H7 (cell line): ENCODE results near the gene ELF2.

DNA sequence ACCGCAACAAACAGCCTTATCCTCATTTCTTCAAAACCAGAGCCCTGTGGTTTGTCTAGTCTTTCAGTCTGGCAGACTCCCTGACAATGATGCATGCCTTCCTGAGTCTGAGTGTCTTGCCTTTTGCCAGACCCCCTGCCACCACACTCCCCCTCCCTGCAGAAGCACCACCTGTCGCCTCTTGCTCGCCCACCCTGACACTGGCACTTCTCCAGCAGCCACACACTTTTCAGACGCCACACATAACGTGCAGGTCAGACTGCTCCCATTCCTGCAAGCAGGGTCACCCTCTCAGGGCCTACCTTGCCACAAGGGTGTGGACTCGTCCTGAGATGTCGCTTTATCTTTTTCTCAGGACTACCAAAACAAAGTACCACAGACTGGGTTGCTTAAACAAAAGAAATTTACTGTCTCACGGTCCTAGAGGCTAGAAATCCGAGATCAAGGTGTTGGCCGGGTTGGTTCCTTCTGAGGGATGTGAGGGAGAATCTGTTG, 349.1 kb upstream of the NOCT start:
- RAMPAGE, long total RNA = no peak

DNA sequence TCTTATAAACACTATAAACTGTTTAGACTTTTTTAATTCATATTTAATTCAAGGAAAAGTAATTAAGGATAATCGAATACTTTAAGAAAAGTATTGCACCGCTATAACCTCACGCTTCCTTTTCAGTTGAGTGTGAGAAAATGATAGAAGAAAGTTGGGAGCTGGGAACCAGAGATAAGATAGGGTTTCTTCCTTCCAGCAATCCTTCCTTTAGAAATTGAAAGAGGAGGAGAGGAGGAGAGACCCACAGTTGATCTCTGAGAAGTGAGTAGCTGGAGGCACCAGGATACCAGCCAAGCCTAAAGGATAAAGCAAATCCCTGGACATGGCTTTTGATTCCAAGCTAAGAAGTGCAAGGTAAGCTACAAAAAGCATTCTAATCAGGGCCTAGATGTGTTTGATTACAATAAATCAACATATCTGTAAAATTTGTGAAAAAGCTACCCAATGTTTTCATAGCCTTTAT, 242.2 kb upstream of the NOCT start:
- RAMPAGE, long total RNA = no peak

DNA sequence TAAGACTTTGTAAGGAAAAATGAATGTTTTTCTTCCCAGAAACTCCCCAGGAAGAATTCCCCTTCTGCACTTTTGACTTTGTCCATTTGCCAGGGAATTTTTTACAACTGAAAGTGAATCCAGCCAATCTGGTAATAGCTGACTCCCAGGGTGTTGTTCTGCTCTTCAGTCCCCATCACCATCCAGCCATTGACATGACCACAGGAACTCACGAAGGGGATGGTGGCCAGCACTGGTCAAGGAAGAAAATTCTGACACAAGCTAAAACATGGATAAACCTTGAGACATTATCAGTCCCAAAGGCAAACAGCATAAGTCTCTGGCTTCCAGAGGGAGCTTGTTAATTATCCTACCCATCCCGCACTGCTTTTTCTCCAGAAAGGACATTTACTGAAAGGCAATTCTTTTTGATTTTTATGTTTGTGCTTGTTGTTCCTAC, 61.4 kb upstream of the NOCT start:
- RAMPAGE, long total RNA = no peak

- RAMPAGE, long total RNA = no peak
Observed at GRCh38 chr4:138977519-138977921, 38.1 kb upstream of the NOCT start.

GRCh38 chr4:139049305-139049635, 33.7 kb downstream of the NOCT start:
- RAMPAGE, long total RNA = no peak

DNA sequence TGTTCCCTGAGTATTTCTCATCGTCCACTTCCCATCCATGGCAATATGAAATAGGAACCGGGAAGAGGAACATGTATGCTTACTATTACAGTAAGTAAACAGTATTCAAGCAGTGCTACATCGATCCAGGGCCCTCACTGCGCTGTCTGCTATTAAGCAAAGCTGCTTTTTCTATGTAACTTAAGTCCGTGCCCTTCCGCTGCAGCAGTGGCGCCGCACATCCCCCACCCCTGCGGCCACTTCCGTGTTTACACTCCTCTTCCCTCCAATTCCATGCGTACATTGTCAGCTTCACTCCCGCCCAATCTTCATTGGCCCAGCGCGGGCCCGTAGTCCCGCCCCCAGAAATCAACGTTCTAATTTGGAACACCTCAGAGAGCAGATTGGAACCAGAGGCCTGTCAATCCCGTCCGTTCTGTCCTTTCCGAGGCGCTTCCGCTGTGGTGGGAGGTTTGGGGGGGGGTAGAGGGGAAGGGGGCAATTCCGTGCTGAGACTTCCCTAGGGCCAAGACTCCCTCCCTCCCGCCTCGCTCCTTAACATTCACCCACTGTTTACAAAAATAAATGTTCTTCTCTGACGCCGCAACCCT, 67.2 kb downstream of the NOCT start:
- RAMPAGE, long total RNA = no peak

DNA sequence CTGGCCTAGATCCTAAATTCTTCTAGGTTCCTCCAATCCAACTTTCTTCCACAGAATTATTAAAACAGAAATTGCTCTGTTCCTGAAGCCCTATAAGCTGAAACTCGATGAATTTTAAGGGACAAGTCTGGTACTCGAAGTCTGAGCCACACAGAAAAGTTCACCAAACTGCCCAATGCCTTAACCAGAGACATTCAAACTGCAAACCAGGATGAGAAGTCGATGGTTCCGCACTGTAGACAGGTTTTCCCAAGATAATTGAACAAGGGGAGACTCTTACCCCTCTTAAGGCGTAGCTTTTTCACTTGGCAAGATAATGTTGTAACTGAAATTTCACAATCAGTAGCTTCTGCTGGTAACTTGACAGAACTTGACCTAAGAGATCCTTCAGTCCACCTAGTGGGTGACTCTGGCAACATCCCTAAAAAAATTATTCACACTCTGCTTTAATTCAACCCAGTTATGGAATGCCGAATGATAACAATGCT, 9.4 kb downstream of the ELF2 start:
- RAMPAGE, long total RNA = no peak

DNA sequence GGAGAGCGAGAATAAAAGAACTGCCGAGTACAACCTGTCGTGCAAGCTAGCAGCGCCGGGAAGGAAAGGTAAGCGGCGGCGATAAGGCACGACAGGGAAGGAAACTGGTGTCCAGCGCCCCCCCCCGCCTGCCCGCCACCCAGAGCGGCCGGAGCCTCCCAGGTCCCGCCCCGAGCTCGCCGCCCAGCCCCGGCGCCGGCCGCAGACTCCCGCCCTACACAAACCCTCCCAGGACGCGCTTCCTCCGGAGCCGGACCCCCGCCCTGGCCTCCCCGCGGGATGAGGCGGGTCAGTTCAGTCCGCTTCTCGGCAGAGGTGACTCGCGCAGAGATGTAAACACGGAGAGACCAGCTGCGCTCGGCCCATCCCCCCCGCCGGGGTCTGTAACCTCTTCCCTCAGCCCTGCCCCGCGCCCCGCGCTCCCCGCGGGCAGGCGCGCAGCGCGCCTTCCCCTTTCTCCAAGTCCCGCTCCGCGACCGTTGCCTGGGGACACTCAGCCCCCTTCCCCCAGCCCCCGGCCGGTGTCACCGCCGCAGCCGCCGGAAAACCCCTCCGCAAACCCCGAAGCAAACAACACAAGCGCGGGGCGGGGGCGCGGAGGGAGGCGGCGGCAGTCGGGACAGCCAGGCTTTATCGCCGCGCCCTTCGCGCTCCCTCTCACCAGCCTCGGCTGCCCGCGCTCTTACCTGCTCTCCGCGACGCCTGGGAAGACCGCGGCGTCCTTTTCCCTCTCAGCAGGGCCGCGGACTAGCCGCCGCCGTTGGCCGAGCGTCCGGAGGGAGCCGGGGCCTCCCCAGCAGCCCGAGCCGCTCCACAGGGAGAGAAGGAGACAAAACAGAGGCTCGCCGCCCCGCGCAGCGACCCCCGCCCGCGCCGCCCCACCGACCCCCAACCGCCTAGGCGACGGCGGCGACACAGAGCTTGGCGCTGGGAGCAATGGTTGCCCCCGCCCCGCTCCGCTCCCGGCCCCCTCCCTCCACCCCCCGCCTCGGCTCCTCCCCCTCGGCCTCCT, at the start of gene ELF2:
ELF2 (minus strand) TSS at position 938 of the 1,012 bp plus-strand sequence.
- RAMPAGE, long total RNA = no peak

DNA sequence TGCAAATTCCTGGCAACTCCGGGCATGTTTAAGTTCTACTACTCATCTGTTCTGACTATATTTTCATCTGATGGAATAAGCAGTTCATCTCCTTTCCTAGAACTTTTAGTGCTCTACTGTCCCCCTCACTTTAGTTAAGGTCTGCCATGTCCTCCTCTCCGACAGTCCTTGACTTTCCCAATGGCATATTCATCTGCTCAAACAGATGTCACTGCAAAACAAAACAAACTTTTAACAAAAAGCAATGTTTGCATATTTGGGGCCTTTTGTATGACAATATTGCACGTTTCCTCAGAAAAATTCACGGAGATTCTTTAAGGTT, 1.2 kb upstream of the RAB33B start:
- RAMPAGE, long total RNA = no peak

DNA sequence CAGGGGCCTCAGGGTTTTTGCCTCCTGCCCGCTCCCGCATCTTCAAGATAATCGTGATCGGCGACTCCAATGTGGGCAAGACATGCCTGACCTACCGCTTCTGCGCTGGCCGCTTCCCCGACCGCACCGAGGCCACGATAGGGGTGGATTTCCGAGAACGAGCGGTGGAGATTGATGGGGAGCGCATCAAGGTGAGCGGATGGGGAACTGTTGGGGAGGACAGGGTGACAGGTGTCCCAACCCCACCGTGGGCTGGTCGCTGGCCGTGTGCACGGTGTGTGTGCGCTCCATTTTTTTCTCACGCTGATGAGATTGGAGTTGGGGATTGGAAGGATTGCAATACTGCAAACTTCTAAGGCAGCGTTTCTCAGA, 319 bp downstream of the RAB33B start:
- RAMPAGE, long total RNA = no peak

- RAMPAGE, long total RNA = no peak
Observed at GRCh38 chr4:139717397-139717841, 51.8 kb downstream of the MGST2 start.

GRCh38 chr4:140032703-140033402, 121.1 kb downstream of the MAML3 start:
- RAMPAGE, long total RNA = no peak

DNA sequence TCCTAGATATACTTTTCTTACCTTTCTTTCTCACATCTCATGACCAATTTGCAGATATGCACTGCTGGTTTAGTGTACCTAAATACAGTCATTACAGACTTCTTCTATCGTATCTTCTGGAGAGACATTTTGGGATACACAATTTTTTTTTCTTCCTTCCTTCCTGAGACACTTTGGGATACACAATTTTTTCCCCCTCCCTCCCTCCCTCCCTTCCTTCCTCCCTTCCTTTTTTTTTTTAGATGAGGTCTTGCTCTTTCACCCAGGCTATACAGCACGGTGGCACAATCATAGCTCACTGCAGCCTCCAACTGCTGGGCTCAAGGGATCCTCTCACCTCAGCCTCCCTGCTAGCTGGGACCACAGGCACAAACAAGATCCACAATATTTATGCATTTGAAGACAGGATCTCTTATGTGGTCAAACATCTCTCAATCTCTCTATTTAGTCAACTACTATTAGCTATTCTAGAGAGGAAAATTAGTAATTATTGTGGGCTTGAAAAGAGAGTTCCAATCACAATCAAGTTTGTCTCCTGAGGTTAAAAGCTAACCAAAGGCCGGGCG, 34.5 kb downstream of the MAML3 start:
- RAMPAGE, long total RNA = no peak

DNA sequence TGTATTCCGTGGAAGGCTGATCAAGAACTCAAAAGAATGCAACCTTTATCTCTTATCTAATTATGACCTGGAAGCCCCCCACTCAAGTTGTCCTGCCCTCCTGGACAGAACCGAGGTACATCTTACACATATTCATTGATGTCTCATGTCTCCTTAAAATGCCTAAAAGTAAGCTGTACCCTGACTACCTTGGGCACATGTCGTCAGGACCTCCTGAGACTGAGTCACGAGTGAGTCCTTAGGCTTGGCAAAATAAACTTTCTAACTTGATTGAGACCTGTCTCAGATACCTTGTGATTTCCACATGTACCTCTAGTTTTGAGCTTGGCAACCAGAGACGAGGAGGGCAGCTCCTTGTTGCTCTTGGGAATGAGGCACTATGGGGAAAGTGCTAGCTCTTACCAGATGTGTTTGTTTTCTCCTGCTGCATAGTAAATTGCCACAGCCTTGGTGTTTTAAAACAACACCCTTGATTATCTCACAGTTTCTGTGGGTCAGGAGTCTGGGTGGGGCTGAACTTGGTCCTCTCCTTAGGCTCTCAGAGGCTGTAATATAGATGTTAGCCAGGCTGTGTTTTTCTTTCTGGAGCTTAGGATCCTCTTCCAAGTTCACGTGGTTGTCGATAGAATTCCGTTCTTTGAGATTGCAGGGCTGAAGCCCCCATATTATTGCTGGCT, 59.1 kb upstream of the MAML3 start:
- RAMPAGE, long total RNA = no peak

DNA sequence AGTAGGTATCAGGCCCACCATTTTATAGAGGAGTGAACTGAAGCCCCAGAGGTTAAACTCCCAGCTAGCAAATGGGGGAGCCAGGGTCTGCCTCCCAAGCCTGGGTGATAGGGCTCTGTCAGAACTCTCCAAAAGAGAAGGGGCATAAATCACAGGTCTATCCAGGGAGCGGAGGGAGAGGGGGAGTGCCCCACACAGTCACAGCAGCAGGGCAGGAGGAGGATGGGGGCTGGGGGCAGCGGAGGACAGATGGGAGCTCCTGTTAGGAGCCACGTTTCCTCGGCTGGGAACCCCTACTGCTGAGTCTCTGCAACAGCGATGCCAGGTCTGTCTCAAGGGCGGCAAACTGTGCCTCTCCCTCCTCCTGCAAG, 98.0 kb upstream of the MAML3 start:
- RAMPAGE, long total RNA = no peak

- RAMPAGE, long total RNA = no peak
Observed at GRCh38 chr4:140755543-140756185, 521 bp downstream of the TBC1D9 start.

- RAMPAGE, long total RNA = no peak
Observed at GRCh38 chr4:140790262-140790518, 34.0 kb upstream of the TBC1D9 start.

- RAMPAGE, long total RNA = no peak
Observed at GRCh38 chr4:140982455-140982874, 150.8 kb downstream of the RNF150 start.

DNA sequence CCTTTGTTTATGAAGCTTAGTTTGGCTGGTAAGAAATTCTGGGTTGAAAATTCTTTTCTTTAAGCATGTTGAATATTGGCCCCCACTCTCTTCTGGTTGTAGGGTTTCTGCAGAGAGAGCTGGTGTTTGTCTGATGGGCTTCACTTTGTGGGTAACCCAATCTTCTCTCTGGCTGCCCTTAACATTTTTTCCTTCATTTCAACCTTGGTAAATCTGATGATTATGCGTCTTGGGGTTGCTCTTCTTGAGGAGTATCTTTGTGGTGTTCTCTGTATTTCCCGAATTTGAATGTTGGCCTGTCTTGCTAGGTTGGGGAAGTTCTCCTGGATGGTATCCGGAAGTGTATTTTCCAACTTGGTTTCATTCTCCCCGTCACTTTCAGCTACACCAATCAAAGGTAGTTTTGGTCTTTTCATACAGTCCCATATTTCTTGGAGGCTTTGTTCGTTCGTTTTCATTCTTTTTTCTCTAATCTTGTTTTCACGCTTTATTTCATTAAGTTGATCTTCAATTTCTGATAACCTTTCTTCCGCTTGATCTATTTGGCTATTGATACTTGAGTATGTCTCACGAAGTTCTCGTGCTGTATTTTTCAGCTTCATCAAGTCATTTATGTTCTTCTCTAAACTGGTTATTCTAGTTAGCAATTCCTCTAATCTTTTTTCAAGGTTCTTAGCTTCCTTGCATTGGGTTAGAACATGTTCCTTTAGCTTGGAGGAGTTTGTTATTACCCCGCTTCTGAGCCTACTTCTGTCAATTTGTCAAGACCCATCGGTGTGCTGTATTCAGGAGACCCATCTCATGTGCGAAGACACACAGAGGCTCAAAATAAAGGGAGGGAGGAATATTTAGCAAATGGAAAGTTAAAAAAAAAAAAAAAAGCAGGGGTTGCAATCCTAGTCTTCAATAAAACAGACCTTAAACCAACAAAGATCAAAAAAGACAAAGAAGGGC, 20.5 kb downstream of the RNF150 start:
- RAMPAGE, long total RNA = no peak

DNA sequence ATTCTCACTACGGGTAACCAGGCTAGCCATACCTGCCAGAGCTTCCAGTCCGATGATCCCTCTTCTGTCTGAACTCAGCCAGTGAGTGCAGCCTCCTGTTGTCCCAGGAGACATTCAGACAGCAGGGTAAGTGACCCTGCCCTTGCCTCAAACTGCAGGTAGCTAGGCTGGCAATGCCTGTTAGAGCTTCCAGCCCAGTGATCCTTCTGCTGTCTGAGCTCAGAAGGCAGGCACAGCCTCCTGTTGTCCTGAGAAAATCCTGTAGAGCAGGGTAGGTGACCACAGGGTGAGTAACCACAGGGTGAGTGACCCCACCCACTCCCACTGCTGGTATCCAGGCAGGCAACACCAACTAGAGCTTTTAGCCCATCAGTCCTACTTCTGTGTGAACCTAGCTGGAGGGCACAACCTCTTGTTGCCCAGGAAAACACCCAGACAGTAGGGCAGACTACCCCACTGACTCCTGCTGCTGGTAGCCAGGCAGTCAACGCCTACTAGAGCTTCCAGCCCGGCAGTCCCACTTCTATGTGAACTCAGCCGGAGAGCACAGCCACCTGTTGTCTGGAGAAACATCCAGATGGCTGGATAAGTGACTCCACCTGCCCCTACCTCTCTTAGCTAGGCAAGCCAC, 371.8 kb downstream of the INPP4B start:
- RAMPAGE, long total RNA = no peak